HGPS cell (cell line): ENCODE measurements around the gene C1orf146.

GRCh38 chr1:92176704-92177518 lies 40.8 kb upstream of the C1orf146 start:
- RRBS: no CpG with 5 or more reads among the region's 4 CpGs

DNA sequence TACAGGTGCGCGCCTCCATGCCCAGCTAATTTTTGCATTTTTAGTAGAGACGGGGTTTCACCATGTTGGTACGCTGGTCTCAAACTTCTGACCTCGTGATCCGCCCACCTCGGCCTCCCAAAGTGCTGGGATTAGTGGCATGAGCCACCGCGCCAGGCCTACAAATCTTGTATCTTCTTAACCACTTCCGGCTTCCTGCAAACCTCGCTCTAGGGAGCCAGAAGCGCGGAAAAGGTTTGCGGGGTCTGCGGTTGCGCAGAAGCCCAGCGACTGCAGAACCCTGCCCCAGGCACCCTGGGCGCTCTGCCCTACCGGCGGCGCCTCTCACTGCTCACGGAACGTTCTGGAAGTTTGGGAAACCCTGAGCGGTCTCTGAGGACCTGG lies at the start of gene C1orf146:
C1orf146 (plus strand) TSS at position 258 of the 384 bp plus-strand sequence.
- RRBS: no CpG with 5 or more reads among the region's 24 CpGs

GRCh38 chr1:92515568-92516370 lies 29.0 kb upstream of the GFI1 start:
- RRBS: no CpG with 5 or more reads among the region's 5 CpGs

DNA sequence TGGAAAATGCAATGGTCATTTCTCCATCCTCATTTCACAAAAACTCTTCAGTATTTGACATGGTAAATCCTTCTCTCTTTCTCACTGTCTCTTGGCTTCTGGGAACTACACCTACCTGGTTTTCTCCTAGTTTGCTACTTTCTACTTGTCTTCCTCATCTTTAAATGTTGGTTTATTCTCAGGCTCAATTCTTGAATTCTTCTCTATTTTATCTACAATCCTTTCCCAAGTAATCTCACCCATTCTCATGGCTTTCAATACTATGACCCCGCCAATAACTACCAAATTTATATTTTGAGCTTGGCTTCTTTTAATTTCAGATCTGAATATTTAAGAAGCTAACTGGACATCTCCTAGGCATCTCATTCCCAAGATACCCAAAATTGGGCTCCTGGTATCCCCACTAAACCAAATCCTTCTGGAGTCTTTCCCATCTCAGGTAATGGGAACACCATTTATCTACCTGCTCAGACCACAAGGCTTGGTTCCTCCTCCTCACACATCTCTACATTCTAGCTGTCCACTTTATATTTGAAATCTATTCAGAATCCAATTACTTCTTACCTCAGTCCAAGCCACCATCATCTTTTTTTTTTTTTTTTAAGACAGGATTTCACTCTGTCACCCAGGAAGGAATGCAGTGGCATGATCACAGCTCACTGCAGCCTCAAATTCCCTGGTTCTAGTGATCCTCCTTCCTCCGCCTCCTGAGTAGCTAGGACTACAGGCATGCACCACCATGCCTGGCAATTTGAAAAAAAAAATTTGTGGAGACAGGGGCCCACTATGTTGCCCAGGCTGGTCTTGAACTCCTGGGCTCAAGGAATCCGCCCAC lies 113.5 kb downstream of the EVI5 start:
- RRBS: no CpG with 5 or more reads among the region's 3 CpGs

- RRBS: no CpG with 5 or more reads among the region's 12 CpGs
Measured at GRCh38 chr1:92783983-92784494, 869 bp downstream of the EVI5 start.

DNA sequence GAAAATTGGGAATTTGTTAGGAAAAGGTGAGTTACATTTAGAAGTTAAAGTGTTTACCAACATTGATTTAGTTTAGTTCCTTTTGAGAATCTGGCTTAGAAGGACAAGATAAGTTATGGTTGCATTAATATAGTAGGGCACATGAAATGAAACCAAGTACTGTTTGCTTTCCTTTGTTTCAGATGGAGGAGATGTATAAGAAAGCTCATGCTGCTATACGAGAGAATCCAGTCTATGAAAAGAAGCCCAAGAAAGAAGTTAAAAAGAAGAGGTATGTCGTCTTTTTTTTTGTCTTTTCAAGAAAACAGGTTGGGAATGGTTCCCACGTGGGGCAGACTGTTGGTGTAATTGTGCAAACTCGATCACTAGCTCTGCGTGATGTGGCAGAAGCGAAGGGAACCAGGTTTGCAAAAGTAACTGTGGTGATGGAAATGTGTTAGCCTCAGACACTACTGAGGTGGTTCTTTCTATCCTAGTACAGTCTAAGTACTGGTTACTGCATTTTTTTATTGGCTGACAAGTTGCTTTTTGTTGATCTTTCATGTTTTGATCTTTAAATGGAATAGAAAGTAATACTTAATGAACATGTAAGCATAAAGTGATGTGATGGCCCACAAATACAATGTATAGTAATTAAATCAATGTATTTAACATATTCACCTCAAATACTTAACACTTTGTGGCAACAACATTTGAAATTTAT lies 8.7 kb downstream of the RPL5 start:
- RRBS: no CpG with 5 or more reads among the region's 6 CpGs

GRCh38 chr1:92990836-92991312 lies 29.6 kb upstream of the DIPK1A start:
- RRBS: no CpG with 5 or more reads among the region's 3 CpGs

GRCh38 chr1:93042391-93042952 lies 36.6 kb upstream of the MTF2 start:
- RRBS: no CpG with 5 or more reads among the region's 5 CpGs

- RRBS: no CpG with 5 or more reads among the region's 2 CpGs
Measured at GRCh38 chr1:93120375-93120948, 41.4 kb downstream of the MTF2 start.

DNA sequence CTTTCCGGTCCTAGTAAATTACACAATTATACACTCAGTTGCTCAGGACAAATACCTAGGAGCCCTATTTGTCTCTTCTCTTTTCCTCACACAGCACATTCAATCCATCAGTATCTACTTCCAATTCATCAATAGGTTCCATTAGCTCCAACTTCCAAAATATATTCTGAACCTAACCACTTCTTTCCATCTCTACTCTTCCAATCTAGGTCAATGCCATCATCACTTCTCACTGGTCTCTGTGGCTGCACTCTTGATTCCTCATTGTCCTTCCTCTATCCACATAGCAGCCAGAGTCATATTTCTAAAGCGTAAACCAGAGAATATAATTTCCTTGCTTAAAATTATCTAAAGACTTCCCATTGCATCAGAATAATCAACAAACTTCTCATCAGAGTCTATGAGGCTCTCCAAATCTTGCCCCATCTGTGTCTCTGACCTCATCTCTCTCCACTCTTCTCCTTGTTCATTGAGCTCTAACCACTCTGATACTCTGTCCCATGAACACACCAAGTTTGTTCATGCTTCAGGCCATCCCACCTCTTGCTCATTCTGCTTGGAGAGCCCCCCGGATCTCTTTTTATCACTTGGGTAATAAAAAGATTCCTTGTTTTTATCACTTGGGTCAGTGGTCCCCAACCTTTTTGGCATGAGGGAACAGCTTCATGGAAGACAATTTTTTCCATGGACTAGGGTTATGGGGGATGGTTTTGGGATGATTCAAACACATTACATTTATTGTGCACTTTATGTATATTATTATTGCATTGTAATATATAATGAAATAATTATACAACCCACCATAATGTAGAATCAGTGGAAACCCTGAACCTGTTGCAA lies 25.7 kb upstream of the DR1 start:
- RRBS: no CpG with 5 or more reads among the region's 3 CpGs

DNA sequence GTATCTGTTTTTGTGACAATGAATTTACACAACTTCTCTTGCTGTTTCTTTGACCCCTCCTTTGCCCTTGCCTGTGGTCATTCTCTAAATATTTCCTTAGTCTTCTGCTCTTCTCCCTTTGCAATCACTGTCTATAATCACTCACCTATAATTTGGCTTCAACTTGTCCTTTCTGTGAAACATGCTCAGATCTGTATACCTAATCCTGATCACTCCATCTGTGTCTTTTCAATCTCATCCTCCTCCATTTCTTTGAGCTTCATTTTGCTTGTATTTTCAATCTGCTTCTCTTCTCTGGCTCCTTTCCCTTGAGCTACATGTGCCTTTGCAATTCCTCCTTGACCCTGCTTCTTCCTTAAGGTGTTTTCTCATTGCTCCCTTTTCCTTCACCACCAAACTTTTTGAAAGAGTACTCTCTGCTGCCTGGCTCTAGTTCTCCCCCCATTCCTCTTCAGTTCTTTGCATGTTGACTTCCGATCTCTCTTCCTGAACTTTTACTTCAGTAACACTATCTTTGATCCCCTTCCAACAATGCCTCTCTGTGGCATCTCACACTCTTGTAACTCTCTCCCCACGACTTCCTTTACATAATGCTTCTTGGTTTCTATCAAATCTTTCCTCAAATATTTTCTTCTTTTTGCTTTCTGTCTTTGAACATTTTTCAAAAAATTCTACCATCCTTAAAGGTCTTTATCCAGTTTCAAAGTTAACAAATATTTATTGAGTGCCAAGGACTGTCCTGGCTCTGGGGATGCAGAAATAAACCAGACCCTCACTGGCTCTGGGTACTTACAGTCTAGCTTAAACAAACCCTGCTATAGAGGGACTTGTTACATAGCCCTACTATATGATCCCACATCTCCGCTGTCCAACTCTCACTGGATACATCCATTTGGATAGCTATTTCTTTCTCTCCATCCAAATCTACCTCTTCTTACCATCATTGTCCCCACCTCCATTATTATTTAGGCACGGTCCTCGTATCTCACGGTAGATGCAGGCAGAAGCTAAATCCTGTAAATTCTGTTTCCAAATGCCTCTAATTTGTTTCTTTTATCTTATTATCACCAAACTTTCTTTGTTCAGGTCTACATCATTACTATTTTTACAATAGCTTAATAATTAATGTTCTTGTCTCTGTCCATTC lies 4.7 kb upstream of the DR1 start:
- RRBS: no CpG with 5 or more reads among the region's 6 CpGs

- RRBS: no CpG with 5 or more reads among the region's 14 CpGs
Measured at GRCh38 chr1:93577754-93578409, 103.8 kb downstream of the BCAR3 start.

DNA sequence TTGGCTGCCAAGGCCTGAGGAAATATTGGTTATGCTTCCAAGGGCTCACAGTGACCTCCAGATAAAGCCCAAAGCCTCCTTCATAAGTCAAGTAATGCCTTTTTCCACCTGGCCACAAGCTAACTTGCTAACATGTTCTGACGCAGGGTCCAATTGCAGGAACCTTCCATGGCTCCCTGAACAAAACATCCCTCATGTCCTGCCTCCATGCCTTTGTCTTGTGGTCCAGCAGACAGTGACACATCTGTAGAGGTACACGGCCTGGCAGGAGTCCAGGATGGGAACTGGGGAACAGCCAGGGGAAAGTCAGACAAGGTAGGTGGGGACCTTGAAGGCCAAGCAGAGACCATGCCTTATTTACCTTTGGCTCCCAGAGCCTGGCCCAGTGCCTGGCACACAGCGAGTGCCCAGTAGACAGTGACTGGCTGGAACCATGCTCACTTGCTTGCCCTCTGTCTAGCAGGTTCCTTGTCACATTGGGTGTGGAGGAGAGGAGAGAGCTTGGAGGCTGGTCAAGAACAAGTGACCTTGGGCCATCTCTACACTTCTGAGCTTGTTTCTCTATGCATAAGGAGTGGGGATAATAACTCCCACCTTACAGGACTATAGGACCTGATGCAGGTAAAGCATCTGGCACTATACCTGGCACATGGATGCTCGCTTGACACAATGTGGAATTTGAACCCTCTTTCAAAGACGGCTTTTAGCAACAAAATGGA lies 81.0 kb downstream of the BCAR3 start:
- RRBS: no CpG with 5 or more reads among the region's 5 CpGs

DNA sequence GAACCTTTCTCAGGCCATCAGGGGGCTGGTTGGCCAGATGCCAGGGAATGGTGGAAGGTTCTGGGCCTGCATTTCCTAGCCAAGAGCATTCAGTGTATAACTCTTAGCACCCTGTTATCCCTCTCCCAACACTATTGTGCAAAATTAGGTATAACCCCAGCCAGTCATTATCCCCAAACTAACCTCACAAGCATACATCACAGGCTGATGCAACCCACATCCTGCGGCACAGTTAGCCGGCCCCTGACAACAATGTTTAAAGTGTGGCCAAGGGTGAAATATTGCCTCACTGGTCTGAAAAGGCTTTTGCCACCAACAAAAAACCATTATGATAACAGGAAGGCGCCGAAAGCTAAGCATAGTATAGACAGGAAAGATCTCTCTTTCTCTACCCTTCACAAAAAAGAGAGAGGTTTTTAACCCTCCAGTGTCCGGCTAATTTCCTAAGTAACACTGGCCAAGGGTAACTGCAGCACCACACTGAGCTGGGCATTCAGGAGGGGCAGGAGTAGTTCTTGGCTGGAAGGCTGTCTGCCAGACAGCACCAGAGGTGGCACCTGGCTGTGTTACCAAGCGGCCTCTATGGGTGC lies 77.4 kb upstream of the BCAR3 start:
- RRBS: no CpG with 5 or more reads among the region's 6 CpGs

DNA sequence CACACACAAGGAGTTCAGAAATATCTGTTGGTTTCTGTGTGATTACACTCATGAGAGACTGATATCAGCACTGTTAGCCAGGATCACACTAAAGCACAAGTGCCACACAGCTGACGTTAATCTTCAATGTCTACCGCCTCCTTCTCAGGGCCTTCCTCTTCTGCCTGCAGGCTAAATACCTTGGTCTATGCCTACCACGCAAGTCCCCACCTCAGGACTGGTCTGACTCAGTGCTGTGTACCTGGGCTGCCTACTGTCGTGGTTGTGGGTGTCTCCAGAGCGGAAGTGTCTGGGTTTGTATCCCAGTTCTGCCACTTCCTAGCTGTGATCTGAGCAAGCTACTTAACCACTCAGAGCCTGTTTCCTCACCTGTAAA lies 60.8 kb downstream of the DNTTIP2 start:
- RRBS: no CpG with 5 or more reads among the region's 5 CpGs

DNA sequence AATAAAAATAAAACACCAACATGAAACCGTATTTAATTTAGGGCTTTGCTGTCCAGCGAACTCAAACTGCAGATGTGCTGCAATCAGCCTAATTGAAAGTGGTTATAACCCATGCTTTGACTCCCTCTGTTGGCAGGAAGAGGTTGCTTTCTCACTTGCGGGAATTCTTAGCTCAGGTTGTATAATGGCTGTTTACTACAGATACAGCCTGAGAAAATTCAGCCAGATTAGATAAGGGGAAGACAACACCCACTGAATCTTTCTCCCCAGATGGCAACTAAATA lies 34.7 kb downstream of the DNTTIP2 start:
- RRBS: no CpG with 5 or more reads among the region's 3 CpGs

DNA sequence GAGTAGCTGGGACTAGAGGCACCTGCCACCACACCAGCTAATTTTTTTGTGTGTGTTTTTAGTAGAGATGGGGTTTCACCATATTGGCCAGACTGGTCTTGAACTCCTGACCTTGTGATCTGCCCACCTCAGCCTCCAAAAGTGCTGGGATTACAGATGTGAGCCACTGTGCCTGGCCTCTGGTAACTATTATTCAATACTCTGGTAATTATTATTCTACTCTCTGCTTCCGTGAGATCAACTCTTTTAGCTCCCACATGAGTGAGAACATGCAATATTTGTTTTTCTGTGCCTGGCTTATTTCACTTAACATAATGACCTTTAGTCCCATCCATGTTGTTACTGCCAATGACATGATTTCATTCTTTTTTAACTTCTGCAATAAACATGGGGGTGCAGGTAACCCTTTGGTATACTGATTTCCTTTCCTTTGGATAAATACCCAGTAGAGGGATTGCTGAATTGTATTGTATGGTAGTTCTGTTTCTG lies 37.8 kb upstream of the GCLM start:
- RRBS: no CpG with 5 or more reads among the region's 1 CpG

- RRBS: no CpG with 5 or more reads among the region's 5 CpGs
Measured at GRCh38 chr1:94017448-94017987, 103.4 kb downstream of the ABCA4 start.

- RRBS: no CpG with 5 or more reads among the region's 2 CpGs
Measured at GRCh38 chr1:94103817-94104016, 17.2 kb downstream of the ABCA4 start.

DNA sequence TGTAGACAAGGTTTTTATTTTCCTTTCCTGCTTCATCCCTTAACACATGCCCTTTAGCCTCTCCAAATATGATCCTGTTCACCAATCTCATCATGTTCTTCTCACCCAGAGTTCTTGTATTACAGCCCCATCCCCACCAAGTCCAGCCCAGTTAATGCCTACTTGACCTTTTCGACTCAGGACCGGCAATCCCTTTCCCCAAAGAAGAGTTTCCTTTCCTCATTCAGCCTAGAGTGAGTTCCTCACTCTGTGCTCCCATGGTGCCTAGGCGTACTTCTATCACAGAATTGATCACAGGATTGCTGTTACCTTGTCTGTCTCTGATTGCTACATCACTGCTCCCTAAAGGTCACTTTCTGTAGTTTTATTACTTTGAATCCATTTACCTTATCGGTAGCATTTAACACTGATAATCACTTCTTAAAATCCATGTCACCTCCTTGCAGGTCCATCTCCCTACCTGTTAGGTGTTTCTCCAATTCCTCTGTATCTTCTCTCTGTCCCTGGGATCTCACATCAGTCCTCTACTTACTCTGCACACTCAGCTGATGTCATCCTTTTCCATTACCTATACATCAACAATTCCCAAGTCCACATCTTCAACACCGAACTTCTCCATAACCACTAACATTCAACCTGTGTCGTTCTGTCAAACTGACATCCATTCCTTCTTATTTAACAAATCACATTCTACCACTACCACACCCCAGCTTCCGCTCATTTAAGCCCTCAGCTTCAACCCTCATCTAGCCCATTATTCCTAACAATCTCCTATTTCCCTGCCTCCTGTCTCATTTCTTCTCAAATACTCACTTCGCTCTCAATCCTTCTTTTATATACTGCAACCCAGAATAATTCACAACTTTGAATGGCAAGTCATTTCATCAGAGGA lies 18.3 kb downstream of the ARHGAP29 start:
- RRBS: no CpG with 5 or more reads among the region's 8 CpGs